Monocyte (primary cell): ENCODE measurements around the genes GLS and STAT1.

- PRO-cap, 2 experiments: no peak in any of the 2 experiments
Observed at GRCh38 chr2:189581262-189581852, 771 bp upstream of the SLC40A1 start.

DNA sequence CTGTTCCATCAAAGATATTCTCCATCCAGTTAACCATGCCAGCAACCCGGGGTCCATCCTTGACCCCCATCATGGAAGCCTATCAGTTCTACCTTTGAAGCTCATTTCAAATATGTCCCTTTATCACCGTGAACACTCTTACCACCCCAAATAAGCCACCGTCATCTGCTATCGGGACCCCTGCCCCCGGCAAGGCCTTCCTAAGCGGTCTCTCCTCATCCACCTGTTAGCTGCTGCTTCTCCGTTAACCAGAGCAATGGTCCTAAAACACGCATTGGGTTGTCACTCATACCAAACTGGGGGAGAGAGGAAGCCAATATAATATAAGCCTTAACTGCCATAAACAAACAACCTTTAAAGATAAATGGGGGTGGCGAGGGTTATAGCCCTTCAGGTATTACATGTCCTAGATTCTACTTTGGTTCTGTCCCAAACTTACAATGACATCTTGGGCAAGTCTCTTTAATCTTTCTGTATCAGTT lies 698 bp downstream of the ASDURF start:
- PRO-cap, 2 experiments: no peak in any of the 2 experiments

DNA sequence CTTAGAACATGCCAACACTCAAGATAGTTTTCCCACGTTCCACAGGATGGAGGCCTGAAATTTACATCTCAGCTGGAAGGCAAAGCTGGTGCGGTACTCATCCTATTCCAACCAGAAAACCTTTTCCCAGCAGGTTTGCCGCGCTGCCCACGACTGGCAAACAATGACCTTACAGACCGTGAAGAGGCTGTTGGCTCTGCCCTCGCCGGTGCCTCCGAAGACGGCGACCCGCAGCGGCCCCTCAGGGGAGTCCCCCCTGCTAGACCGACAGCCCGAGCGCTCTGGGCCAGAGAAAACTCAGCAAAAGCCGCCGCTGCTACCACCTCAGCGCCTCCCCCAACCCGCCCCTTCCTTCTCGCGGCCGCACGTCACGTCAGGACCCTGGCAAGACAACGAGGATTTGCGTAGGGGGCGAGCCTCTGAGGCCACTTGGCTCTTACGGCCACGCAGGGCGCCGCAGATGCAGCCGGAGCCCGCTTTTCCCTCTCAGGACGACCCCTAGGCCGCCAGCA lies 381 bp downstream of the ORMDL1 start:
- PRO-cap, 2 experiments: peak in 2 of 2 experiments; most common plus-strand start position 395 of the sequence (in 2); most common minus-strand start position 283 of the sequence (in 2)

GRCh38 chr2:190119193-190119753 lies 56.7 kb upstream of the MSTN start:
- PRO-cap, 2 experiments: no peak in any of the 2 experiments

DNA sequence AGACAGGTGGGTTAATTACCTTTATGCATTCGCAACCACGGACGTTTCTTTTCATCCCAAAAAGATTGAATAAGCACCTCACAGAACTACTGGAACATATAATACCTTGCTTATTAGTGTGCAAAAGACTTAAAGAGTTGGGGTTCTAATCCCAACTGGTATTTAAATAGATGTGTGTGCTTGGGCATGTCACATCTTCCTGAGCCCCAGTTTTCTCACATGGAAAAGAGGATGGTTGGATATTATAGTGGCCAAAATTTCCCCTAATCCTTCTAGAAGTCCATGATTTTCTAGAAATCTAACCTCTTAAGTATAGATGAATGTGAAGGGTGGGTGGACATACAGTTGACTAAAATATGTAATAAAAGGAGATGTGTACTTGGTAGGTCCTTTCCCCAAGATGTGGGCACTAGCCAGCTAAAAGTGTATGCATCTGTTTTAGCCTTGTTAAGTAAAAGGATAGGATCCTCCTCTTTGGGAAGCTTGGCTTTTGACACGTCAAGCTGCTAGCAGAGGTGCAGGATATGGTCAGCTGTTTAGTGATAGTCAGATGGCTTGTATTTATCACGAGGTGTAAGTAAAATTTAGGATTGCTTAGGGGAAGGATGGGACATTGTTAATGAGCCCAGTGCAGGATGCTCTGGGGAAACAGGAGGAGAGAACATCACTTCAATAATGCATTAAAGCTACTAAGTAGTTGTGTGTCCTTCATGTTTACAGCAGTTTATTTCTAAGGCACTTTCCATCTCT lies 1.3 kb downstream of the MFSD6 start:
- PRO-cap, 2 experiments: no peak in any of the 2 experiments

DNA sequence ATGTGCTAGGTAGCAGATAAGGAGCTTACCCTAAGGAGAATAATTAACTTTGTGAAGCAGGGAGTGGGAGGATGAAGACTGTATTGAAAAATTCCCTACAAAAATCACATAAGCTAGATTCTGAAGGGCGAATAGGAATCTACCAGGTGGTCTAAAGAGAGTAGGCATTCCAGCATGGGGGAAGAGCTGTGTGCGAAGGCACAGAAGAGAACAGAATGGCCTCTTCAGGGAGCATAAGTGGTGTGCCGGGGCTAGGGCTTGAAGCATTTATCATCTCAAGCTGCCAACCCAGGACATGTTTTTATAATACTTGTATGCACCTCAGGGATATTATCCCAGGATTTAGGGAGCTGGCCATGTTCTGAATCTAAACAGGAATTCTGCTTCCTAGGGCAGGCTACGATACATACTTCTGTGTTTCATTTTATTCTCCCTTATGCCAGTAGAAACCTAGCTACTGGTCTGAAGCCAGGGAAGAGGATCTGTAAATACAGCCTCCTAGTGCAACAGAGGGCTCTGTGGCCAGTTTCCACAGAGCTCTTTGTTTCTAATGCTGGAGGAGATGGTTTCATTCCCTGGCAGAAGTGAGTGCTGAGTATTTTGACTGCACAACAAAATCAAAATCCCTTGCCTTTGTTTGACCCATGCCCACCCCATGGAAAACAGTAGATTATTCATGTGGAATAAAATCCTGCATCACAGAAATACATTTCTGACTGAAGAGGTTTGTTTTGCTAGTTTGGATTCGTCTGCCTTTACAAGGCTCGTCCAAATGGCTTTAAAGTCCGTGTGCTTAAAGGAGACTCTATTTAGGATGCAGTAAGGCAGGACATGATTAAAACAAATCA lies 56.5 kb downstream of the NEMP2 start:
- PRO-cap, 2 experiments: no peak in any of the 2 experiments

- PRO-cap, 2 experiments: no peak in any of the 2 experiments
Observed at GRCh38 chr2:190535954-190536804, 1.7 kb upstream of the NEMP2 start.

- PRO-cap, 2 experiments: no peak in any of the 2 experiments
Observed at GRCh38 chr2:190647881-190648160, 1.1 kb upstream of the NAB1 start.

GRCh38 chr2:190659303-190659851 lies 10.5 kb downstream of the NAB1 start:
- PRO-cap, 2 experiments: no peak in any of the 2 experiments

DNA sequence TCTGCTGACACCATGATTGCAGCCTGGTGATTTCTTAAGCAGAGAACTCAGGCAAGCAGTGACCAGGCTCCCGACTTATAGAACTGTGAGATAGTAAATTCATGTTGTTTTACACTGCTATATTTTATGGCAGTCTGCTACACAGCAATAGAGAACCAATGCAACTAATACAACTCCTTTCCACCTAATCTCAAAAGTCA lies 95.4 kb upstream of the GLS start:
- PRO-cap, 2 experiments: no peak in any of the 2 experiments

DNA sequence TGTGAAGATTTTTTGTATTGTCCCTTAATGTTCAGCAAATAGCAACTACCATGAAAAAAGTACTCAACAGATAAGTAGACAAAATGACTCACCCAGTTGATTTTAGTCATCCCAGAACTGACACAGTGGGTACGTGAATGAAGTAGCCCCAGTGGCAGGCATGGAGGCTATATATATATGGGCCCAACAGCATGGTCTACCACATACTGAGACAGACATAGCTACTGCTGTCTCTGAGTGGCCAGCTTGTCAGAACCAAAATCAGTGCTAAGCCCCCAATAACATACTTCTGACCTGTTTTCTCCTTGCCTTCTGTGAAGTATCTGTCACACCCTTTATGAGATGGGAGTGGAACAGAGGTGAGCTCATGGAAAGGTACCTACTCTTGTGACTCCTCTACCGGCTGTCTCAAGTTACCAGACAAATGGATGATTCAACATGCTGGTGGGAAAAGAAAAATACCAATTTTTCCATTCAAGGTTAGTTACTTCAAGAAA lies 36.3 kb upstream of the GLS start:
- PRO-cap, 2 experiments: no peak in any of the 2 experiments

DNA sequence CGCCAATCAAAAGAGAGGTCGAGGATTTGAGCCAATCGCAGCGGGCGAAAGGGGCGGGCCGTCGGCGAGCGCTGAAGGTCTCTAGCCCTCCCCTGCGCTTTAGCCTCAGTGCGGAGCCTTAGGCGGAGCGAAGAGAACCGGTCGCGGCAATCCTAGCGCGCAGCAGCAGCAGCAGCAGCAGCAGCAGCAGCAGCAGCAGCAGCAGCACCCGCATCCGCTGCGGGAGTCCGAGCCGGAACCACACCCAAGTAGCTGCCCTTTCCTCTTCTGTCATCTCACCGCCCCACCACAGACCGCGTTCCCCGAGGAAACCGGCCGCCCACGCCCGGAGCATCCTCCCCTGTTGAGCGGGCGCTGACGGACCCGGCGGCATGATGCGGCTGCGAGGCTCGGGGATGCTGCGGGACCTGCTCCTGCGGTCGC lies at the start of gene GLS:
Gene GLS, plus strand, starts transcription at position 108 of the 423 bp plus-strand sequence.
- PRO-cap, 2 experiments: peak in 2 of 2 experiments; most common plus-strand start position 108 of the sequence (in 2)

DNA sequence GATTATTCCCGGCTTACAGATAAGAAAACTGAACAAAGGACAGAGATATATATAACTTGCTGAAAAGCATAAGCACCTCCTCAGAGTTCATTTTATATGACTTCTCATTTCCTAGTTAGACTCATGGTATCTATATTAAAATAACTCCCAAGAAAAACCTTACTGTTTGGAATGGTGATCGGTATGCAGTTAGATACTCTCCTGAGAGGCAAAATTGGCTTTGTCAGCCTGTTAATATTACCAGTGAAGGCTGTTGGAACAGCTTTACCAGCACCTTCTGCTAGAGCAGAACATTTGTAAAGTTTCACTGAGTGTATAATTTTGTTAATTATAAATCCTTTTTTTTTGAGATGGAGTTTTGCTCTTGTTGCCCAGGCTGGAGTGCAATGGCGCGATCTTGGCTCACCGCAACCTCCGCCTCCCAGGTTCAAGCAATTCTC lies 17.7 kb downstream of the GLS start:
- PRO-cap, 2 experiments: peak in 1 of 2 experiments; most common plus-strand start position 165 of the sequence (in 1)

- PRO-cap, 2 experiments: no peak in any of the 2 experiments
Observed at GRCh38 chr2:190915498-190916397, 35.1 kb downstream of the GLS start.

DNA sequence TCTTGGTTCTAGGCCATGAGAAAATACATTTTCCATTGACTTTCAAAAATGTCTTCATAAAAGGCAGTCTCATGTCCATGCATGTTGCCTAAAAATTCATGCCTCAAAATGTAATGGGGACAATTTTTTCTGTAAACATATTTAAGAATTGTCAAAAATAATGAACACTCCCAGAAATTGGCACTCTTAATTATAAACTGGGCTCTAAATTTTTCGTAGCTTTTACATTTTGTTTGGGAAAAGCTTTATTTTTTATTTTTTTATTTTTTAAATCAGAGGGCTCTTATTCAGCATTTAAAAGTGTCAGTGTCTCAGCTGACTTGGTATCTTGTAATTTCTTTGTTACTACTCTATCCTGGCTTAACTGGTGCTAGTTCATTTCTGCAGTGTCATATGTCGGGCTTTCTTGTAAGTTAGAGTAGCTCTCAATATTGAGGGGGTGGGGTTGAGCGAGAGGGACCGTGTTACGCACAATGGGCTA lies 44.4 kb downstream of the GLS start:
- PRO-cap, 2 experiments: no peak in any of the 2 experiments

DNA sequence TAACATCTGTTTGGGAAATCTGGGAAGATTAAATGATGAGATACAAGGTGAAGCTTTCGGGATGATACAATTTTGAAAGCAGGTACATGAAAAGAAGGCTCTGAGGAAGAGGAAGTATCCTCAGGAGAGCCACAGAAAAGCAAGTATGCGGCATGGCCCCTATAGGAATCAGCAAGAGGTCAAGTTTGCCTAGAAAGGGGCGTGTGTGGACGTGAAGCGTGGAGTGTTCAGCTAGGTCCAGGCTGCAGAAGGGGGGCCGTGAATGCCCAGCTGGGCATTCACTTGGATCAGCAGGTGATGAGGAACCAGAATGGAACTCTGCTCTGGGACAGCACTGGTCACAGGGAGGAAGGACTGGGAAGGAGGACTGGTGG lies 19.9 kb downstream of the STAT1 start:
- PRO-cap, 2 experiments: no peak in any of the 2 experiments

DNA sequence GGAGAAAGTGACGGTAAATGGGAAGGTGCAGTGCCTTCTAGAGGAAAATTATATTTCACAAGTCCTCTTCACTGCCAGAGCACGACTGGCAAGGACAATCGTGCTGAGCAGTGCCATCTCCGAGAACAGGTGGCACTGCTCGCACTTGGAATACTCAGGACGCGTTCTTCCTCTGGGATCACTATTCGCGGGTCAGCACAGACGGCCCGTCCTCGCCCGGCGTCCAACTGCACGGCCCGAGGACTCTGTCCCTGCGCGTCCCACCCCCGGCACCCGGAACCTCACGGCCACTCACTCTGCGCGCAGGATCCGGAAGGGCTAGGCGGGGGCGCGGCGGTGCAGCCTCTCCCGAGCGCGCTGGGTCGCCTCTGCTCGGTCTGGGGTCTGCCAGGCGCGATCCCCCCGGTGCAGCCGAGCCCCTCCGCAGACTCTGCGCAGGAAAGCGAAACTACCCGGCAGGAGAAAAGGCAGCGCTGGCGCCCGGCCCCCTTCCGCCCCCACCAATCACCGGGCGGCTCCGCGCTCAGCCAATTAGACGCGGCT lies at the start of gene STAT1:
Gene STAT1, minus strand, starts transcription at position 449 of the 543 bp plus-strand sequence.
- PRO-cap, 2 experiments: peak in 2 of 2 experiments; most common minus-strand start position 432 of the sequence (in 1)

DNA sequence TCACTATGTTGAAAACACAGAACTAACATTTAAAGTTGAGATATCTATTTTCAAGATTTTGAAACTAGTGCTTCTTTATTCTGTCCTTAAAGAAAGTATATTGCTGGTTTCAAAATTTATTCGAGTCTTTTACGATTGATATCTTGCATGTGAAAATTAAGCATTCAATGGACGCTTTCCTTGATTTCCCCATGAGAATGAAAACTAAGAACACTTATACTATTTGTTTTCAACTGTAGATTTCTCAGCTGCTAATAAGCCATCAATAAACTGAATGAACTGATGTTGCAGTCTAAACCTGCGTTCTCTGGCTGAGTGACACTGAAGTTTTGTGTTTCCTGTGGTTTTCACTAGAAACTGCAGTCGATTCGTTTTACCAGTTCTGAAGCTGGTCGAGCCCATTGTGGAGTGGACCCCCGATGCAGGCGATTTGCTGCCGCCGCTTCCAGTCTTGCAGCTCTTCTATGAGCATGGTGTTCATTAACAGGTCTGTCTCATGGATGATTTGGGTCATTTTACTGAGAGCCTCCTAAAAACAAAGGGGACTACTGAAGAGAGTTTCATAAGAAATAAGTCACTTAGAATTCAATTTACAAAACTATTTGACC lies 50.6 kb upstream of the STAT1 start:
- PRO-cap, 2 experiments: no peak in any of the 2 experiments

DNA sequence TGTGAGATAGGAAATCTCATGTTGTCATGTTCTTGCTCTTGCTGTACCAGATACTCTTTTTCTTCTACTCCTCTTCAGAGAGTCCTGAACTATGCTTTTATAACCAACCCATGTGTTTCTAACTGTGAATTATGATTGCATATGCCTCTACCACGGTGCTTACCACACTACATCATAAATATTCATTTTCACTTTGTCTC lies 23.6 kb downstream of the STAT4 start:
- PRO-cap, 2 experiments: no peak in any of the 2 experiments

GRCh38 chr2:191177154-191177616 lies 26.4 kb upstream of the STAT4 start:
- PRO-cap, 2 experiments: no peak in any of the 2 experiments